Fibroblast of villous mesenchyme (primary cell): ENCODE results near the genes TMEM129 and MXD4.

DNA sequence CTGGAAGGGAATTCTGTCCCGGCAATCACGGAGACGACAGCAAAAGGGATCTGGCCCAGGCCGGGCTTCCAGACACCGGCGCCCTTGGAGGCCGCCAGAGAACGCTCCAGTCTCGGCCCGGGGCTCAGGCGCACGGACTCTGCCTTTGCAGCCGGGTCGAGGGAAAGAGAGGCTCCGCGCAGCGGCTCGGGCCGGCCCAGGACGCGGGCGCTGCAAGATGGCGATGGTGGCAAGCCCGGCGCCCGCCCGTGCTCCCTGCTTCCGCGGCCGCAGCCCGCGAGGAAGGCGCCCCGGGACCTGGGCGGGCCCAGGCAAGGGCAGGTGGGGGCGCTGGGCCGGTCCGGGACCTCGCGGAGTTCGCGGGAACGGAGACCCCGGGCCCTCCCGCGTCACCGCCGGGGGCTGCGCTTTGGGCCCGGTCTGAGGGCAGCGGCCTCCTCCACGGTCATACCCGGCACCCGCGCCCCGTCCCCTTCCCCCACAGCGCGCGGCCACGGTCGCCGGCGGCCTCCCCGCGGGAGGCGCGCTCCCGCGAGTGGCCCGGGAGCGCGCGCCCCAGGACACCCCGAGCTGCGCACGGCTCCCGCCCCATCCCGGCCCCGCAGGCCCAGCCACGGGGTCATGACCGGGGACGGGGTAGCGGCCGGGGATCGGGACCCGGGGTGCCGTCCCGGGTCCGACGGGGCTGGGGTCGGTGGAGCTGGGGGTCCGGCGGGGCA is 860 bp downstream of the CTBP1 start:
- CAGE, long polyA plus RNA, result no peak

GRCh38 chr4:1294473-1295532 is 5.1 kb downstream of the MAEA start:
- CAGE, long polyA plus RNA, result no peak

DNA sequence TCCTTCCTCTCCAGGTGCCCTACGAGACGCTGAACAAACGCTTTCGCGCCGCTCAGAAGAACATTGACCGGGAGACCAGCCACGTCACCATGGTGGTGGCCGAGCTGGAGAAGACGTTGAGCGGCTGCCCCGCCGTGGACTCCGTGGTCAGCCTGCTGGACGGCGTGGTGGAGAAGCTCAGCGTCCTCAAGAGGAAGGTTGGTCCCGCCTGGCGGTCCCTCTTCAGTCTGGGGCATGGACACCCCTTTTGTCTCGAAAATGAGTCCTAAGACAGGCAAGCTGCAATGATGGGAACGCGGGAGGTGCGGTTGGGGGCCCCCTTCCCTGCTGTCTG is 22.2 kb downstream of the MAEA start:
- CAGE, long polyA plus RNA, result no peak

DNA sequence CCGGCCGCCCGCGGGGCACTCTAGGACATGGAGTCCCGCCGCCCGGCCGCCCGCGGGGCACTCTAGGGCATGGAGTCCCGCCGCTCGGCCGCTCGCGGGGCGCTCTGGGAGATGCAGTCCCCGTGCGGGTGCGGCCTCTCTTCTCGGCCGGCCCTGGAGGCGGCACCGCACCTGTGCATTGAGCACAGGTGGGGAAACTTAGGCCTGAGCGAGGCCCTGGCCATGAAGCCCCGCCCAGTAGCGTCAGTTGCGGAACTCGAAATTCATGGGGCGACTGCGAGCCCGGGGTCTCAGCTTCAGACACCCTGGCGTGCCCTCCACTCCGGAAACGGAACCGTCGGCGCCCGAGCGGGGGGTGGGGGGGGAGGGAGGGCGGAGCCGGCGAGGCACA is at the start of gene TMEM129:
TSS of gene TMEM129 (minus strand) at position 302 of the 391 bp plus-strand sequence.
- CAGE, long polyA plus RNA, result no peak

DNA sequence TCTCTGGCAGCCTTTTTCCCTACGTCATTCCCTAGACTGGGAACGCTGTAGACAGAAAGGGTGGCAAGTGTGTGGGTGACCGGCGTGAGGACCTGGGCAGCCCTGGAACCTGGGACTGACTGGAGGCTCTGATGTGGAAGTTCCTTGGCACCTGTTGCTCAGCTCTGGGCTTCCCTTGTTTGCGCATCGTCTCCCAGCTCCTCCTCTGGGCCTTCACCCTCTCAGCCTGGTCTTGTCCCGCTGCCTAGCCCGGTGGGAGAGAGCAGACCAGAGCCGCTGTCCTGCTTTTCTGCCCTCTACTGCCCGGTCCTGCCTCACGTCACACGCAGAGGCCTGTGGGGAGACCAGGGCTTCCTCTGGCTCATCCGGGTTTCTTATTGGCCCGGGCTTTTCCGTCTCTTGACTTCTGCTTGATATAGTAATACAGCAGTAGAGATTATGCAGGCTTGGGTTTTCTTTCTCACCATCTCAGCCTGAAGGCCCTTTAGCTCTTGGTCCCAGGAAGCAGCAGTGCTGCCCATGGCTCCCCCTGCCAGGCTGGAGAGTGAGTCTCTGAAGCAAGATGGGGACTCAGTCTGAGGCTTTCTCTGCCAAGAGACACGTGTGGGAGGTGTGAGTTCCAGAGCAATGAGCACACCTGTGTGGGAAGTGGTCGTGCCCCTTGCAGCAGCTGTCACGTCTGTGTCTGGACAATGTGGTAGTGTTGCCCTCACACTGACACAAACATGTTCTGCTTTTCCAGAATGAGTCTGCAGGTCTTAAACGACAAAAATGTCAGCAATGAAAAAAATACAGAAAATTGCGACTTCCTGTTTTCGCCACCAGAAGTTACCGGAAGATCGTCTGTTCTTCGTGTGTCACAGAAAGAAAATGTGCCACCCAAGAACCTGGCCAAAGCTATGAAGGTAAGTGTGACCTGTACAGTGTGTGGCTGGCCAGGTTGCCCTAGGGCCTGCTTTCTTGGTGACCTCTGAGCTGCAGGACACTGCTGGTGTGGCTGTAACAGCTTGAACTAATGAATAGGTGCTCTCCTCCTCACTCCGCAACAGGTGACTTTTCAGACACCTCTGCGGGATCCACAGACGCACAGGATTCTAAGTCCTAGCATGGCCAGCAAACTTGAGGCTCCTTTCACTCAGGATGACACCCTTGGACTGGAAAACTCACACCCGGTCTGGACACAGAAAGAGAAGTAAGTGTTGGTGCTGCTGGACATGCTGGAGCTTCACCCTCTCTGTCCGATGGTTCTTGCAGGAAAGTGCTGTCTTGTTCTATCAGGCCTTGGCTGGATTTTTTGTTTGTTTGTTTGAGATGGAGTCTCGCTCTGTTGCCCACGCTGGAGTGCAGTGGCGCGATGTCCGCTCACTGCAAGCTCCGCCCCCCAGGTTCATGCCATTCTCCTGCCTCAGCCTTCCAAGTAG is 1.9 kb downstream of the TACC3 start:
- CAGE, long polyA plus RNA, result no peak

DNA sequence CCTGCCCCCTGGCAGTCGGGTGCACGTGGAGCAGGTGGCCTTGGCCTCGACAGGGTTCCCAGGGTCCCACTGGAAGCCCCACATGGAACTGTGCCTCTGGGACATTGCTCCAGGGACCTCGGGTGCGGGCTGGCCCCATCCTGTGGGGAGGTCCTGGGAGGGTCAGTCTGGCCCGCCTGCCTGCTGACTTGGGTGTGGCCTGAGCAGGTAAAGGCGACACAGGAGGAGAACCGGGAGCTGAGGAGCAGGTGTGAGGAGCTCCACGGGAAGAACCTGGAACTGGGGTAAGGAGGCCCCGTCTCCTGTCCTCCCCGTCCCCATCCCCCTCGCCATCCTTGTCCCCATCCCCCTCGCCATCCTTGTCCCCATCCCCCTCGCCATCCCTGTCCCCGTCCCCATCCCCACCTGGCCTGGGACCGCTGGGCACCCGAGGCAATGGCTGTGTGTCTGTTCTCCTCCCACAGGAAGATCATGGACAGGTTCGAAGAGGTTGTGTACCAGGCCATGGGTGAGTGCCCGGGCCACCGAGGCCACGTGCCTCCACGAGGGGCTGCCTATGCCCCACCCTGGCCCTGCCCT is 18.3 kb downstream of the TACC3 start:
- CAGE, long polyA plus RNA, result no peak

GRCh38 chr4:1766556-1767561 is 26.2 kb upstream of the FGFR3 start:
- CAGE, long polyA plus RNA, result no peak

- CAGE, long polyA plus RNA, result no peak
These were observed 24.5 kb upstream of the FGFR3 start for GRCh38 chr4:1768479-1769165.

DNA sequence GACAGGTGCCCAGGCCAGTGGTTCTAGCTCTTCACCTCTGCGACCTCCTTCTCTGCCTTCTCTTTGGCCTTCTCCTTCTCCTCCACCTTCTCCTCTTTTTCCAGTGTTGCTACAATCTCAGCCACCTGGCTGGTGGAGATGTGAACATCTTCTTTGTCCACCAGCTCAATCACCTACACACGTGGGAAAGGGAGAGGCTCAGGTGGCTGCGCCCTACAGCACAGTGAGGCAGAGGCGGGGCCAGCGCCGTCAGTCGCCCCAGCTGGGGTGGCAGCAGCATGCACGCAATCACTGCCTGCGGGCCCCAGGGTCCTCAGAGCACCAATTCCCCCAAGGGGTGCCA is 21.3 kb downstream of the FGFR3 start:
- CAGE, long polyA plus RNA, result no peak

DNA sequence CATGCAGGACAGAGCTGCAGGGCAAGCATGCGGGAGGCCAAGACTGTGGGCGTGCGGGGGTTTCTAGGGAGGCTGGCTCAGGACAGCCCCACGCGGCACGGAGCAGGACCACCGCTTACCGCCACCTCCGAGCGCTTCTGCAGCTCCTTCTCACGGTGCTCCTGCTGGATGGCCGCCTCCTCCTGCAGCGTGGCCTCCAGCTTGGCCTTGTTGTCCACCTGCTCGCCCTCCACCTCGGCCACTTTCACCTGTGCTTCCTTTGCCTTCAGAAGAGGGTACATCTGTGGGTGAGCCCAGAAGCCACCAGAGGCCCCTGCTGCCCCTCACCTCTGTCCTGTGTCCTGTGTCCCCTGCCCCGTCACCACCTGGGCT is 29.8 kb downstream of the FGFR3 start:
- CAGE, long polyA plus RNA, result no peak

DNA sequence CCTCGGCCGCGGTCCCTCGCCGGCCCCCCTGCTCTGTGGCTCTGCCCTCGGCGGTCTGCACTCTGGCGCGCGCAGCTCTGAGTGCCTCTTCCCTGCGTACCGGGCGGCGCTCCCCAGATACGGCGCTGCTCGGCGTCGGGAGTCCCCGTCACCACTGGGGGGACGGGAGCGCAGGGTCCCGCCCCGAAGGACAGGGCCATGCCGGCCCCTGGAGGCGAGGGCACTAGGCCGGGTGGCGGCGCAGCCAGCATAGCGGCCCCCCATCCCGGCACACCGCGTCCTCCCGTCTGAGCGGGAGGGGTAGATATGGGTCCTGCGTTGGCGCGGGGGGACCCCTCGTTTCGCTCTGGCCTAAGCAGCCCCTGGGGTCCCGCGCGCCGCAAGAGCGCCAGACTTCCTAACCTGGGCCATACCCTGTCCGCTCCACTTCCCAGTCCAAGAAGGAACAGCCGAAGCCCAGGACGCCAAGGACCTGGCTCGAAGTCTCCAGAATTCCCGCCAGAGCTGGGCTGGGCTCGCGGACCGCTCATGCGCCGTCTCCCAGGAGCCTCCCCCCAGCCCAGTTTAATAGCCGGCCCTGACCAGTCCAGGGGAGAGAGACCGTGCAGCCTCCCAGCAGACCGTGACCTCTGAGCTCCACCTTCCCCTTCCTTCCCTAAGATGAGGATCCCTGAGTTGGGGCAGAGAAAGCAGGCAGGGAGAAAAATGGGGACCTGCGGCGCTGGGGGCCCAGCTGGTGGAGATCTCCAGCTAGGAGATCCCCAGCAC is 853 bp upstream of the LETM1 start:
- CAGE, long polyA plus RNA, result no peak

- CAGE, long polyA plus RNA, result no peak
These were observed 3.3 kb upstream of the LETM1 start for GRCh38 chr4:1859117-1859697.

- CAGE, long polyA plus RNA, result no peak
These were observed 29.7 kb downstream of the NSD2 start for GRCh38 chr4:1900509-1901594.

GRCh38 chr4:2256890-2257465 is 4.9 kb downstream of the MXD4 start:
- CAGE, long polyA plus RNA, result no peak

GRCh38 chr4:2260974-2261654 is 795 bp downstream of the MXD4 start:
- CAGE, long polyA plus RNA, result no peak

- CAGE, long polyA plus RNA, result no peak
These were observed 332 bp downstream of the MXD4 start for GRCh38 chr4:2261655-2261898.

- CAGE, long polyA plus RNA, result no peak
These were observed at the start of gene MXD4 for GRCh38 chr4:2261899-2263086. MXD4 (minus strand) TSS chr4:2262109.

GRCh38 chr4:2270138-2270741 is 8.3 kb upstream of the MXD4 start:
- CAGE, long polyA plus RNA, result no peak

DNA sequence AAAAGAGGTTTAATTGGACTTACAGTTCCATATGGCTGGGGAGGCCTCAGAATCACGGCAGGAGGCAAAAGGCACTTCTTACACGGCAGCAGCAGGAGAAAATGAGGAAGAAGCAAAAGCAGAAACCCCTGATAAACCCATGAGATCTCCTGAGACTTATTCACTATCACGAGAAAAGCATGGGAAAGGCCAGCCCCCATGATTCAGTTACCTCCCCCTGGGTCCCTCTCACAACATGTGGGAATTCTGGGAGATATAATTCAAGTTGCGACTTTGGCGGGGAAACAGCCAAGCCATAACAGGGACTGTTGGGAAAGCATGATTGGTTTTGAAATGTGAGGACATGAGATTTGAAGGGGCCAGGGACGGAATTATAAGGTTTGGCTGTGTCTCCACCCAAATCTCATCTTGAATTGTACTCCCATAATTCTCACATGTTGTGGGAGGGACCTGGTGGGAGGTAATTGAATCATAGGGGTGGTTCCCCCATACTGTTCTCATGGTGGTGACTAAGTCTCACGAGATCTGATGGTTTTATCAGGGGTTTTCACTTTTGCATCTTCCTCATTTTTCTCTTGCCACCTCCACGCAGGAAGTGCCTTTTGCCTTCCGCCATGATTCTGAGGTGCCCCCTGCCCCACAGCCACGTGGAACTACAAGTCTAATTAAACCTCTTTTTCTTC is 35.5 kb downstream of the ZFYVE28 start:
- CAGE, long polyA plus RNA, result no peak

DNA sequence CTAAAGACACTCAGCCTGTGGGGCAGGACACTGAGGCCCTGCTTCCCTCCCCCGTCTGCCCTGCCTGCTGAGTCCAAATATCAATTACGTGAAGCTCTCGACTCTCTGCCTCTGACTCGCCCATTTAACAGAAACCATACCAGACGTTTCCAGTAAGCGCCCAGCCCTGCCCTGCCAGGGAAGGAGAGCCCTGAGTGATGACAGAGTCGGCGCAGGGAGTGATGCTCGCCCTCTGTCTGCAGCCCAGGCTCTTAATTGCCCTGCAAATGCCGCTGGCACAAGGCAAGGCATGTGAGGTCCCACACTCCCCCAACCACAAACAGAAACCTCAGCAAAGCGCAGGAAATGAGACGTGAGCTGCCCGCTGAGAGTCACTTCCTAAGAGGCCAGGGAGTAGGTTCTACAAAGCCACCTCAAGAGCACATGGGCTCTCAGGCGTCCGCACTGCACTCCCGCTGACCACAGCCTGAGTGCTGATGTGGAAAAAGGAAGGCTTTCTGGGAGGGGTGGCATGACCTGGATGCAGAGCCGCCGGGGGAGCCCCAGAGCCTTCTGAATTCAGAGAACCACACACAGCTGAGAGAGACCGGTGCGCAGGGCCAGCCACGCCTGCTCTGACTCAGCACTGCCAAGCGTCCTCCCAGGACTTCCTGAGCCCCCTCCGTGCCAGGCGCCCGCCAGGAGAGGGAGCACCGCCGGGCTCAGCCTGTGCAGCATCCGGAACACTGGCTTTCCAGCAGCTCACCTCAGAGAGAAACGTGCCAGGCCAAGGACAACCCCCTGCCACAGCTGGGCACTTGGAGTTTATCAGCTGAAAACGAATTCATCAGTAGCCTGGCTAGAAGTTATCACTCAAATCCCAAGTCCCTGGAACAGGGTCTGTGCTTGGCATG is 5.3 kb downstream of the ZFYVE28 start:
- CAGE, long polyA plus RNA, result no peak